Keratinocyte (primary cell): Measurements from ENCODE around the gene RTF1.

GRCh38 chr15:40906950-40907403 is 12.7 kb downstream of the VPS18 start:
CAGE:
- cytosol, long polyA minus RNA: no peak
- cytosol, long polyA plus RNA: no peak
- long polyA plus RNA: no peak
- nucleus, long polyA minus RNA: no peak
- nucleus, long polyA plus RNA: no peak

DNA sequence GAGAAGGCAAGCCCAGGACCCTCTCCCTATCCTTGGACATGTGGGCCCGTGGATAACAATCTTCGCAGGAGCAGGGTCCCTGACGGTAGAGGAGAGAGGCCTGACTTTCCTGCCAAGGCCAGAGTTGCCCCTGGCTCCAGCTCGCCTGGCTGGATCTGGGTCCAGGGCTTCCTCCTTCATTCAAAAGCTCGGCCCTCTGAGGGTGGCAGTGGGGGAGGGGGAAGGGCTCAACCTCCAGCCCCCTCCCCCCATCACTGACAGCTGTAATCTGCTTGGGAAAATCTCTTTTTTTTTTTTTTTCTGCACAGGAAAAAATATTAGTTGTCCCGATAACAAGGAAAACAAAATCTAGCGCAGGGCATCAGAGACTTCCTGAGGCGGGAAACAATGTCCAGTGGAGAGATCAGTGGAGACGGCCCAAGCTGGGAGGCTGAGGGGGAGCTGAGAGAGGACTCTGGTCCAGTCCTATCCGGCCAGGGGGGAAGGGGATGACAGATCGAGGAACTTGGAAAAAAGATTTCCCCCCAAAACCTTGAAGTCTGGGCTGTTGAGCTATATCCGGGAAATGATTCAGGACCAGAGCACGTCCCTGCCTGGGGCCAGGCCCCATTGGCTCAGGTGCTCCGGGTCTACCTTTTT is 14.1 kb upstream of the DLL4 start:
CAGE:
- cytosol, long polyA minus RNA: no peak
- cytosol, long polyA plus RNA: no peak
- long polyA plus RNA: no peak
- nucleus, long polyA minus RNA: no peak
- nucleus, long polyA plus RNA: no peak

DNA sequence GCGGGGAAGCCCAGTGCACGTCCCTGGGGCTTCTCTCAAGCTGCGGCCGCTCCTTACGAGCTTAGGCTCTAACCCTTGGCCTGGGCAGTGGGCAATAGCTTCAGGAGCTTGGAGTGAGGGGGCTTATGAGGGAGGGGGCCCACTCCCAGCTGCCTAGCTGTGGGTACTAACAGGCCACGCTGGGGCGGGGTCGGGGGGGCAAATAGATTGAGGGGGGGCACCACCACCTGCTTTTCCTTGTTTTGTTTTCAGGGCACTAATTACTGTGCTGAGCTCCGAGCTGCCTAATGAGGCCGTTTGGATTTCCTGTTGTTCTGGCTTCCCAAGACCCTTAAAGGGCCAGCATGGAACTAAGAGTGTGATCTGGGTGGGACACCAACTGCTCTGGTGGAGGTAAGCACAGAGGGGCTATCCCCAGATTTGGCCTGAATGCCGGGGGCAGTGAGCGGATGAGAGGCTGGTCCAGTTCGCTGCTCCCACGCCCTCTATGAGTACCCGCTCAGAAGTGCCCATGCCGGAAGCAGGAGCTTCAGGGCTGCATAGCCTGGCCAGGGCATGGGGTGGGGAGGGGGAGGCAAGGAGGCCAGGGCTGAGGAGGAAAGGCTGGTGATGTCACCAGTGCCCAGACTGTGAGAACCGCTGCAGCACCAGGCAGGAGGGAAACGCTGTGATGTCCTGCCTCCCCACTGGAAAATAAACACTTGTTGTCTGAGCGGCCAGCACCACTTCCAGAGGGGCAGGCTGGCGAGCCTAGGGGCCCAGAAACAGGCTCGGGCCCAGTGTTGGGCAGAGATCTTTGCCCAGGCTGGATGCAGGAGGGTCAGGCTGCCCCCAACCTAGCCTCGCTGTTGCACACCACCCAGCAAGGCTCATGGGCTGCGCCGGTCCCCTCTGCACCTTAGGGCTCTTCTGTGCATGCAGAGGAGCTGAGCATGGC is 11.1 kb upstream of the DLL4 start:
CAGE:
- cytosol, long polyA minus RNA: no peak
- cytosol, long polyA plus RNA: no peak
- long polyA plus RNA: no peak
- nucleus, long polyA minus RNA: no peak
- nucleus, long polyA plus RNA: no peak

DNA sequence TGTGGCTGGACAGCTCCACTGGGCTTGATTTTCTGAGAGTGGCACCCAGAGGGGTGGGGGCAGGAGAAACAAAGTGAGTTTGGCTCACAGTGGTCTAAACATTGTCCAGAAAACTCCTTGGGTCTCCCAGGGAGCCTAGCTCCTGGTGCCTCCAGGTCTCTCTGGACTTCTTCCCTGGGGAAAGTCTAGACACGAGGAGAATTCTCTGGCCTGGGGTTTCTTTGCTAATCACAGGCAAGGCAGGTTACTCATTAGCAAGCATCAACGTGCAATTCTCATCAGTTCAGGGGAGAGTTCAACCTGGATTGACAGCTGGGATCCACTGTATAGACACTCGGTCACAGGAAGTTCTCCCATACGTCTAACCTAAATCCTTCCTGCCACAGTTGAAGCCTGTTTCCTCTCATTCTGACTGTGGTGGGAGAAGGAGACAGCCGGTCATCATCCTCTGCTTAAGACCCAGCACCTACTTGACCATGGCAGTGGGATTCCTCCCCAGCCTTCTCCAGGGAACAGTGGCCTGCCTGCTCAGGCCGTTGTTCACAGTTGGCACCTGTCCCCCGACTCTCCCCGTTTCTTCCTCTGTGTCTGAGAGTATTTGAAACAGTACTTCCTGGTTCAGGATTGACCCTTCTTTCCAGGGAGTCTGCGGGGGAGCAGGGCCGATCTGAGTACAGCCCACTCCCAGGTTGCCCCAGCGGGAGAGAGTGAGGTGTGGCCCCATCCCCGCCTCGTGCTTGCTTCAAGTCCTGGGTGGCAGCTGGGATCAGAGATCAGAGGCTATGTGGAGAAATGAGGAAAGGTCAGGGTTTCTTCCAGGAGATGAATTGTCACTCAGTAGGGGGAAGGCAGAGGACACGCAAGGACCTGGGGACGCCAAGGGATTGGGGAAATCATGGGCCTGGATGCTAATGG is 6.8 kb upstream of the DLL4 start:
CAGE:
- cytosol, long polyA minus RNA: no peak
- cytosol, long polyA plus RNA: no peak
- long polyA plus RNA: no peak
- nucleus, long polyA minus RNA: no peak
- nucleus, long polyA plus RNA: no peak

DNA sequence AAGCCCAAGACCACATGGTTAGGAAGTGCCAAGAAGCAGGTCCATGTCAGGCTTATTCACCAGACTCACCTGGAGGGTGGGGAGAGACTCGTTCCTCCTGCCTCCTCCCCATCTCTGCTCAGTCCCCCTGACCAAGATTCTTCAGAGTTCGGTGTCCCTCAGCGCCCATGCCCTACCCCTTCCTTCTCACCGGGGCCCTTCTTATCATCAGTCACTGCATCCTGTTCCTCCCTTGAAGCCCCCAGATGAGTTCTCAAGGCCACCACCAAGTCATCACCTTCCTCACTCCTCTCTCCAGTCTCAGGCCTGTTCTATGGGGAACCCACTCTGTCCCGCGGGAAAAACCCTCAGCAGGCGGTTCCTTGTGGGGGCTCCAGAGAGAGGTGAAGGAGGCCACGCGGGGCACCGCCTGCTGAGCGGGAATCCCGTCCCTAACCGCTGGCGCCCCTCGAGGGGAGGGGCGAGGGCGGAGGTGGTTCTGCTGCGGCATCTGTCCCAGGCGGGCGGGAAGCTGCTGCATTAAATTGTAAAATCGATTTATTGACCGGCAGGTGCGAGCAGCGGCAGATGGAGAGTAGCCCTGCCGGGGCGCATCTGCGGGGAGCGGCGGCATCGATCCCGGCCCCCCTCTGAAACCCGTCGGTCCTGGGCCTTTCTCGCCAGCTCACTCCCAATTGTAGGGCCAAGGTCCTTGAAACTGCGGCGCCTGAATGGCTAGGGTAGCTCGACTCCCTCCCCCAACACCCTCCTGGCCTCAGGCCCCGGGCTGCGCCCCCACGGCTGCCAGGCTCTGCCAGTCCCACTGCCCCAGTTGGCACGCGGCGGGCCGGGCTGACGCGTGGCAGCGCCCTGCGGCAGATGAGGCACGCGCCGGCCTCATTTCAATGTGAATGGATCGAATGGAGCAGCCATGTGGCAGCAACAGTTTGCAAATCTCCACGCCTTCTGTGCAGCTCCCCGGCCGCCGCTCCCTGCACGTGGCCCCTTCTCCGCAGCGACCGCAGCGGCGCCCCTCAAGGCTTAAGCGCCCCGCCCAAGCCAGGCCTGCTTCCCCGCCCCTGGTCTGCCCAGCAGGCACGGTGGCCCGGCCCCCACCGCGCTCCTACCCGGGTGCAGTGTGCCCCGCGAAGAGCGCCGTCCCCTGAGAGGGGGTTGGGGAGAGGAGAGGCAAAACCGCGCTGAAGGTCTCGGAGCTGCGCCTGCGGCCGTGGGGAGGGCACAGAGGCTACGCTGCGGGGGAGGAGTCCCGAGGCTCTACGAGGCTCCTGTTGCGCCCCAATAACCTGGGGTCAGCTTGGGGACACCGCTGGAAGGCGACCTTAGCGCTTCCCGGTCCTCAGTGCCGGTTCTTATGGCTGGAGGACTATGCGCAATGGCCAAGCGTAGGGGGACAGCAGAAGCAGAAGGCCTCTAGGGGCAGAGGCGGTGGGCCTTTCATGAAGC is 3.4 kb upstream of the DLL4 start:
CAGE:
- cytosol, long polyA minus RNA: no peak
- cytosol, long polyA plus RNA: no peak
- long polyA plus RNA: no peak
- nucleus, long polyA minus RNA: no peak
- nucleus, long polyA plus RNA: no peak

CAGE:
- cytosol, long polyA minus RNA: no peak
- cytosol, long polyA plus RNA: no peak
- long polyA plus RNA: no peak
- nucleus, long polyA minus RNA: no peak
- nucleus, long polyA plus RNA: no peak
Observed at GRCh38 chr15:40928515-40928766, 699 bp upstream of the DLL4 start.

GRCh38 chr15:40930147-40931162 is 1.3 kb downstream of the DLL4 start:
CAGE:
- cytosol, long polyA minus RNA: no peak
- cytosol, long polyA plus RNA: no peak
- long polyA plus RNA: no peak
- nucleus, long polyA minus RNA: no peak
- nucleus, long polyA plus RNA: no peak

GRCh38 chr15:40982862-40983348 is 29.6 kb downstream of the CHAC1 start:
CAGE:
- cytosol, long polyA minus RNA: no peak
- cytosol, long polyA plus RNA: no peak
- long polyA plus RNA: no peak
- nucleus, long polyA minus RNA: no peak
- nucleus, long polyA plus RNA: no peak

DNA sequence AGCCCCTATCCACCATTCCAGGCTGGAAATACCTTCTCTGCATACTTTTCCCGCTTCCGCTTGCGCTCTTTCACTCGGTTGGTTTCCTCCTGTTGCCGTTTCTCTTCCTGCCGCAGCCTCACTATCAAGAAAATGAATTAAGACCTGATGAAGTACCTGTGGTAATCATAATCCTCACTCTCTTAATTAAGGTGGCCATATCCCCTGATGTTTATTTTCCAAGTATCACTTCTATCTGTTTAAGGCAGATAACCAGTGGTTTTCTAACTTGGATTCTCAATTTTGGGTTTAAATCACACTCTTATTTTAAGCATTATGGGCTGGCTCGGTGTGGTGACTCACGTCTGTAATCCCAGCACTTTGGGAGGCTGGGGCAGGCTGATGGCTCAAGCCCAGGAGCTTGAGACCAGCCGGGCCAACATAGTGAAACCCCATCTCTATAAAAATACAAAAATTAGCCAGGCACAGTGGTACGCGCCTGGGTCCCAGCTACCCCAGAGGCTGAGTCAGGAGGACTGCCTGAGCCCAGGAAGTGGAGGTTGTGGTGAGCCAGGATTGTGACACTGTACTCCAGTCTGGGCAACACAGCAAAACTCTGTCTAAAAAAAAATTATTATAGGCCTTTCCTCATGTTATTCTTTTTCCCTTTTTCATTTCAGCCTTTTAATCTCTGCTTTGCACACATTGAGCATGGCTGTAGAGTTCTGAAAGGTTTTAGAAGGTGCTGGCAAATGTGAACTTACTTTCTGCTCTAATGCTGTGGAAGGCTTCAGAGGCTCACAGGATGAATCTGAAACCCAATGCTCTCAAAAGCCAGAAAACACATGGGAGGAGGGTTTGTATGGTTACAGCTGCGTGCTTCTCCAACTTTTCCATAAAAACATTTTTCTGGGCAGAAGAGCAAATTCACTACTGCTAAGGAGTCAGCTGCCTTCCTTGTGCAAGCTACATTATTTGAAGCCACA is 32.3 kb downstream of the CHAC1 start:
CAGE:
- cytosol, long polyA minus RNA: no peak
- cytosol, long polyA plus RNA: no peak
- long polyA plus RNA: no peak
- nucleus, long polyA minus RNA: no peak
- nucleus, long polyA plus RNA: no peak

DNA sequence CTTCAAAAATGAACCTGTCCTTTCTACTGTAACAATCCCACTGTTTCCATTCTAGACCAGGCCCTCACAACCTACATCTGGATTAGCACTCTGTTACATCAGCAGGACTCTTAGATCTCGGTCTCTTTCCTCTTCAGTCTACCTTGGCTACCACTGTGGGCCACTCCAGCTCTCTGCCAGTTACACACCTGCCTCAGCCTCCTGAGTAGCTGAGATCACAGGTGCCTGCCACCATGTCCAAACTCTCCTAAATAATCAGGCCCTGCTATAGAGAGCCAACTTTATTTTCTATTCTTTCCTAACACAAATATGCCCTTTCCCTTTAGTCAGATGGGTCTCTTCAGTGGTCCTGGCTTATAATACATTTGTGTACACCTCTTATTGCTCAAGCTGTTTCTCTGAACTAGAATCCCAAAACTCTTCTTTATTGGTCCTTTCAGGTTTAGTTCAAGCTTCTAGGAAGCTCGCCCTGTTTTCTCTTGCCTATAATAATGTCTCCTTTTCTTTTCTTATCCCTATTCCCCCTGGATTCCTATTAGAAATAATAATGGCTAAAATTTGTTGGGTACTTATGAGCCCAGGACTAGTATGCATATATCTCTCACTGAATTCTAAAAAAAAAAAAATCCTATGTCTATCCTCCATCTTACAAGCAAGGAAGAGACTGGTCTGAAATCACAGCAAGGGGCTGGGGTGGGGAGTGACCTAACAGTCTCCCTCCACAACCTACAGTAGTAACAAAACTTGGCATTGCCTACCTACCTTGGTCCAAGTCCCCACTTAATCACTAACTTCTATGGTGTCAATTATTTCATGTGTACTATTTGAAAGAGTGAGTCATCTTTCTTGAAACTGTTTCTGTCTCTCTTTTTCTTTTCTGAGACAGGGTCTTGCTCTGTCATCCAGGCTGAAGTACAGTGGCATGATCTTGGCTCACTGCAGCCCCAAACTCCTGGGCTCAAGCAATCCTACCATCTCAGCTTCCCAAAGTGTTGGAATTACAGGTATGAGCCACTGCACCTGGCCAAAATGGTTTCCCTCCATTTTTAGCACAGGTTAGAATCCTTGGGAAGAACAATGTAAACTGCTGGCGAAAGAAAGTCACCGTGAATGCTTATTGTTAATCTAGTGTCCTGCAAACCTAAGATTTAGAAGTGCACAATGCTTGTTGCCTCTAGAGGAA is 36.6 kb downstream of the CHAC1 start:
CAGE:
- cytosol, long polyA minus RNA: no peak
- cytosol, long polyA plus RNA: no peak
- long polyA plus RNA: no peak
- nucleus, long polyA minus RNA: no peak
- nucleus, long polyA plus RNA: no peak

DNA sequence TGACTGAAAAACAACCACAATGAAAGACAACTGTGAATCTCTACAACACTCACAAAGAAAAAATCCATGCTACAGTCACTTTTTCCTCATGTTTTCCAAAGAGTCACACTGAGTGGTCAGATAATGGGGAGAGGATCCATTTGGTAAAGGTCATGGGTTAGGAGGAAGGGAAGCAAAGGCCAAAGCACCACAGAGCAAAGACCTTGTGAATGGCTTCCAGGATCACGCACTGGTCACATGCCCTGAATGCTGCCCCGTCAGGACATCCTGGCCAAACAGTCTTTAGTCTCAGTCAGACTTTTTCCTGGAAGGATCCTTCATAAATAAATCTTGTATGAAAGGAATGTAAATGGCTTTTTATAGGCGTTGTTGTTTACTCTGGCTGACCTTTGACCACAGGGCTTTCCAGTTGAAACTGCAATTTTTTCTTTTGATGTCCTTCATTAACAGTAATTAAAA is 48.2 kb downstream of the CHAC1 start:
CAGE:
- cytosol, long polyA minus RNA: no peak
- cytosol, long polyA plus RNA: no peak
- long polyA plus RNA: no peak
- nucleus, long polyA minus RNA: no peak
- nucleus, long polyA plus RNA: no peak

DNA sequence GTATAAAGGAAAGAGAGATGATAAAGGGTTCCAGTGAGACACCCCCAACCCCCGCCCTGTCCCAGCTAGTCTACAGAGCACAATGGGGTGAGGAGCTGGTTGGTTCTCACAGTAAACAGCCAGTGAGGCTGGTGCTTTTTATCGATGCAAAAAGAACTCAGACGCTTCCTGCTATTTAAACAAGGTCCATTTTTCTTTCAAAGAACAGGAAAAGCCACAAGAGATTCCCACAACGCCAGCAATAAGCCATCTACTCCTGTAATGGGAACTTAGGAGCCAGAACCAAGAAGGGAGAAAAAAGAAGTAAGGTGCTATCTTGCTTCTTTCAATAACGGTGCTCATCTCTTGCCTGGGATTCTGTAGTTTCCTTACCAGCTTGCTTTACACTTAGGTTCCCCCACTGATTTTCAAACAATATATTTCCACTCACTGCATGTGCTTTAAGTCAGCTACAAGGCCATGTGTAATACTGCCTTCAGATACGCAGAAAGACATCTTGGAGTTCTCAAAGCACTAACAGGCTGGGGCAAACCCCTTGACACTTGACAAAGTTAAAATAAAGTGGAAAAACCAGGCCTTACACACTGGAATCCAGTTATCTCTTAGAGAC is 66.1 kb downstream of the CHAC1 start:
CAGE:
- cytosol, long polyA minus RNA: no peak
- cytosol, long polyA plus RNA: no peak
- long polyA plus RNA: no peak
- nucleus, long polyA minus RNA: no peak
- nucleus, long polyA plus RNA: no peak

GRCh38 chr15:41049955-41050801 is 65.9 kb downstream of the INO80 start:
CAGE:
- cytosol, long polyA minus RNA: no peak
- cytosol, long polyA plus RNA: no peak
- long polyA plus RNA: no peak
- nucleus, long polyA minus RNA: no peak
- nucleus, long polyA plus RNA: no peak

DNA sequence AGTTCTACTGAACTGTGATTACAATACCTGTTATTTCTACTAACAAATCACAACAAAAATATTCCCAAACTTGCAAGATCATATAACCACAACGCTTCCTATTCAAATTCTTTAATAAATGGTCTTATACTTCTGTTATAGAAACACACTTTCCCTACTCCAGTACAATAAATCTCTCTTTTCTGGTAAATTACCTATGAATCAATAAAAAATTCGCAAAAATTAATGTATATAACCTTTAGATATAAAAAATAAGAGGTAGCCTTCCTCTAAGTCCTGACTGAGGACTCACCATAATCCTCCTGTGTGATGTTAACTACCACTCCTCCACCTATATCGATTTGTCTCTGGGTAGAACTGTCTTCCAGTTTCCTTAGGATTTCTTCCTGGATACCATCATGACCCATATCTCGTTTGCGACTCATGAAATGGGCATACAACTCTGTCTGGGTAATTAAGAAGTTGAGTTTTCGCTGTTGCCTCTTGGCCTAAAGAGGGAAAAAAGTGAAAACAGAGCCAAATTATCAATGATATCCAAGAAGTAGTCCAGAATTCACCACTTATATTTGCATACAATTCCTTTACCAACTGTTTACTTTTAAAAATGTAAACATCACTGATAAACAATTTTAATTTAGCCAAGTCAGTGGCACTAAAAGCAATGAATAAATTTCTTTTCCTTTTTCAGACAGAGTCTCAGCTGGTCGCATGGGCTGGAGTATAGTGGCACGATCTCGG is 41.8 kb downstream of the INO80 start:
CAGE:
- cytosol, long polyA minus RNA: no peak
- cytosol, long polyA plus RNA: no peak
- long polyA plus RNA: no peak
- nucleus, long polyA minus RNA: no peak
- nucleus, long polyA plus RNA: no peak

CAGE:
- cytosol, long polyA minus RNA: no peak
- cytosol, long polyA plus RNA: no peak
- long polyA plus RNA: no peak
- nucleus, long polyA minus RNA: no peak
- nucleus, long polyA plus RNA: no peak
Observed at GRCh38 chr15:41079657-41080284, 36.3 kb downstream of the INO80 start.

CAGE:
- cytosol, long polyA minus RNA: no peak
- cytosol, long polyA plus RNA: no peak
- long polyA plus RNA: no peak
- nucleus, long polyA minus RNA: no peak
- nucleus, long polyA plus RNA: no peak
Observed at GRCh38 chr15:41080729-41081209, 35.3 kb downstream of the INO80 start.

DNA sequence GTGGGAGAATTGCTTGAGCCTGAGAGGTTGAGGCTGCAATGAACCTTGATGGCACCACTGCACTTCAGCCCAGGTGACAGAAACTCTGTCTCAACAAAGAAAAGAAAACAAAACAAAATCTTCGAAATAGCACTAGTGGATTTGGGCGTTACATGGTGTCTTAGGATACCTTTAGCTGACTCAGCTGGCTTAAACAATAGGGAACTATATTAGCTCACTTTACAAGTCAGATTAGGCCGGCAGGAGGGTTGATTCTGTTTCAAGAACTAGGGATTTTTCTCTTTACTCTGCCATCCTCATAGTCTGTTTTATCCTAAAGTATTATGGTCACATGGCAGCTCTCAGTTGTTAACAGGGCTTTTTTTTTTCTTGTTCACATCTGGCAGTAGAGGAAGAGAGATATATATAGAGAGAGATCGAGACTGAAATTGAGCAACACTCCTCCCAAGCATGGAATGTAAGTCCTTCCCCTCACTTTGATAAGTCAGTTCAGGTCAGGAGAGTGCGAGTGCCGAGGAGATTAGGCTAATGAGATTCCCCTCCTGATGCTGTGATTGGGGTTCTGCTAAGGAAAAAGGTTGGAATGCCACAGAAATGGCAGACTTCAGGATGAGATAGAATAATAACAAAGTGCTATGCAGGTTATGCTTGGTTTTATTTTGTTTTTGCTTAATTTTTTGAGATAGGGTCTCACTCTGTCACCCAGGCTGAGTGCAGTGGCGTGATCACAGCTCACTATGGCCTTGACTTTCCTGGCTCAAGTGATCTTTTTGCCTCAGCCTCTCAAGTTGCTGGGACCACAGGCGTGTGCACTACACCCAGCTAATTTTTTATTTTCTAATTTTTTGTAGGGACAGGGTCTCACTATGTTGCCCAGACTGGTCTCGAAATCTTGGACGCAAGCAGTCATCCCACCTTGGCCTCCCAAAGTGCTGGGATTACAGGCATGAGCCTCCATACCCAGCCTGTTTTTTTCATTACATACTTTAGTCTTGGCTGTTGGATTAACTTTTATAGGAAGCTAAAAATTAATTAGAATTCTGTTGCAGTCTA is 33.0 kb downstream of the CHP1 start:
CAGE:
- cytosol, long polyA minus RNA: no peak
- cytosol, long polyA plus RNA: no peak
- long polyA plus RNA: no peak
- nucleus, long polyA minus RNA: no peak
- nucleus, long polyA plus RNA: no peak

DNA sequence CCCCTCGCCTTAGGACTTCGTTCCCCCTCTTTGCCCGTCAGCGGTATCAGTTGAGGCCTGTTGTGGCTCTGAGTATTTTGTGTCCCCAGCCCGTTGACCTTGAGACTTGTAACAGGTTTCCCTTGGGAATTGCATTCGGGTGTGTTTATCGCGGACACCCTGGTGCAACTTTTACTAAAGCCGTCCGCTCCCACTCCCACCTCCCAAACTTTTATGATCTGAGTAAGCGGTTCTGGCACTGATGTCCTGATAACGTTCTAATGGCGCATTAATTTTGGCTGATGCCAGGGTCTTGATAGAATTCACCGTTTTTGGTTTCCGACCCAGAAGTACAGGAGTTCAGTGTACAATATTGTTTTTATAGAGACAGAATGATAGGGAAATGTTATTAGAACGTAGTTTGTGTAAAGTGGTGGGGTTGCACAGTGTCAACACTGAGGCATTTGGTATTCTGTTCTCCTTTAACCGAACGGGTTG is 47.9 kb downstream of the OIP5 start:
CAGE:
- cytosol, long polyA minus RNA: no peak
- cytosol, long polyA plus RNA: no peak
- long polyA plus RNA: no peak
- nucleus, long polyA minus RNA: no peak
- nucleus, long polyA plus RNA: no peak

DNA sequence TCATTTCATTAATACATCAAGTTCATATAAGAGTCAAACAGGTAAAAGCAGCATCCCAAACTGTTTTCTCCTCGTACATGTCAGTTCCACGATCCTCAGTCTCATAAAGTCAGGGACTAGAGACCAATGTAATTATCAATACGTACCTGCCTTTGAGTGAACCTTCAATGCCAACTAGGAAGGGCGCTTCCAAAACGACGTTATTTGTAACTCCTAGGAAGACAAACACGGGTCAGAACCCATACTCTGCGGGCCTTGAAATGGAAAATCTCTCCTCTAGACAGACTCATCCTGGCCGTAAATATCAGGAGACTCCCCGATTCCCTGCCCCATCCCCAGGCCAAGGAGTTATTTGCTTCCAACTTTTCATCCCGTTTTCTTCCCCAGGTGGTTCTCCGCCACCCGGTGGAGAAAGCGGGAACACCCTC is 608 bp downstream of the OIP5 start:
CAGE:
- cytosol, long polyA minus RNA: no peak
- cytosol, long polyA plus RNA: no peak
- long polyA plus RNA: no peak
- nucleus, long polyA minus RNA: no peak
- nucleus, long polyA plus RNA: no peak

DNA sequence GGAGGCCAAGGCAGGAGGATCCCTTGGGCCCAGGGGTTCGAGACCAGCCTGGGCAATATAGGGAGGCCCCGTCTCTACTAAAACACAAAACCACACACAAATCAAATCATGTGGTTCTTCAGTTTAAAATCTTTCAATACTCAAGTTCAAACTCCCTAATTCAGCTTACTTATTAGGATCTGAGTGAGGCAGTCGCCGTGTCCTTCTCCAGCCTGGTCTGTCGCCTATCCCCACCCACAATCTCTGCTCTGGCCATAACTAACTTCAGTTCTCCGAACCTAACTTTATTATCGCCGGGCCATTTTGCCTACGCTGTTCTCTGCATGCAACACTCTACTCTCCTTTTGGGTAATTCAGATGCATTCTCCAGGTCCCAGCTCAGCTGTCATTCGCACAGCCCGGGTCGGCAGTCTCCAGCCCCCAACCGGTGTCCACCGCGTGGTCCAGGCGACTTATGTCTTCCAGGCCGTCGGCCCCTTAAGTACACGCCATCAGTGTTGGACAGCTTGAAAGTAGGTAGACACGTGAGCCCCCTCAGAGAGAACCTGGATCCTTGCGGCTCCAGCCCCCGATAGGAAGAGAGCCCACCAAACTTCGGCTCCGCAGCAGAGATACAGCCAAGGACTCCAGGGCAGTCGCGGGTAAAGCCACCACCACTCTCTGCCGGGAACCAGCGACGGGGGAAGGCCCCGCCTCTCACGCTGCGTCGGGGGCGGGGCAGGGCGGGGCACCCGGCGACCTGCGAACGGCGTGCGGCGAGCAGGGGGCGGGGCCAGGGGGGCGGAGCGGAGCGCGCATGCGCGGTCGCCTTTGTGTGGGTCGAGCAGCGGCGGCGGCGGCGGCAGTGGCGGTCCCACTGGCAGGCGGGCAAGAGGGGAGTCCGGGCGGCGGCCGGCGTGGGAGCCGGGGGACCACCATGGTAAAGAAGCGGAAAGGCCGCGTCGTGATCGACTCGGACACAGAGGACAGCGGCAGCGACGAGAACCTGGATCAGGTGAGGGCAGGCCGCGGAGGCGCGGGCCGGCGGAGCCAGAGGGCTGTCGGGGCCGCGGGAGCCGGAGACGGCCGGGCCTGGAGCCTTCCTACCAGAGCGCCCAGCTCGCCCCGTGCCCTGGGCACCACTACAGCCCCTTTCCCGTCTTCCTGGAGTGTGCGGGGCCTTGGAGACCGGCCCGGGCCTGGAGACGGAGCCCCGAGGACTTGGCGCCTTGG is at the start of gene RTF1:
RTF1 (plus strand) TSS at position 776 of the 1,212 bp plus-strand sequence.
CAGE:
- cytosol, long polyA minus RNA: no peak
- cytosol, long polyA plus RNA: start-site peak on the plus strand centred at position 904 of the sequence, 76 bp wide, 45 and 19 reads in 2 replicates
- long polyA plus RNA: start-site peak on the plus strand centred at position 886 of the sequence, 48 bp wide, 51 and 58 reads in 2 replicates
- nucleus, long polyA minus RNA: start-site peak on the plus strand centred at position 880 of the sequence, 213 bp wide, 27 reads
- nucleus, long polyA plus RNA: no peak